Choroid plexus epithelial cell (primary cell): ENCODE data around the genes ZNF836, ZNF808 and ZNF525.

DNA sequence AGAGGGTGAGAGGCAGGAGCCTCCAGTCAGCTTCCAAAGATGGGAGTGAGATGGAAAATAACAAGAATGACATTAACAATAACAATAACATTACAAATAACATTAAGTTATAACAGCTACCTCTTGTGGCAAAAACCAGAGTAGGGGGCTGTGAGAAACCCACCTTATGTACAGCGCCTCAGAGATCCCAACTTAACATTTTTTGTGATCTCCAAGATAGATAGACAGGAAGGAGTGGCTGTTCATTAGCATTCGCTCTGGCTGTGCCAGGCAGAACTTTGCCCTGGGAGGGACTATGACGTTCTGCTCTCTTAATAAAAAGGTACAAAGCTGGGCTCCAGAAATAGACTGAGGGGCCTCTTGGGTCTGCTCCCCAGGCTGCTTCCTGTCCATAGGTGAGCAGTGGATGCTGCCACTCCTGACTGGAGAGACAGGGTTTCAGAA lies 15.0 kb upstream of the SIGLEC8 start:
- RRBS = no CpG with 5 or more reads among the region's 3 CpGs

GRCh38 chr19:51598985-51599367 lies 27.9 kb downstream of the ZNF175 start:
- RRBS = no CpG with 5 or more reads among the region's 7 CpGs

DNA sequence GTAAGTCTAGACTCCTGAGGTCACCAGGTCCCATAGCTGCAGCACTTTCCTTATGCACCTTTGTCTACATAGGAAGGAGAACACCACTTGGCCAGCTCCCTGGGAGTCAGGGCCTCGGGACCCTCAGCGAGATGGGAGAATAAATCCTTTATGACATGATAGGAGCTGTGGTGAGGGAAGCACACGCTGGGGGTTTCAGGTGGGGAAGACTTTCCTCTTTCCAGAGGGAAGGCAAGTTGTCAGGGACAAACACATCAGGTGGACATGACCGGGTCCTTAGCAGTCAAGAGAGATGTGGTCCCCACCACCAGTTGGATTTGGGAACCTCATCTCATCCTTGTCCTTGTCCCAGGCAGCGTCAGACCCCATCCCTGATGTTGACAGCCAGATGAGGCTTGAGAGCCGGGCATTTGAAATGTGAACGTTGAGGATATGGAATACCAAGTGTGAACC lies 426 bp upstream of the SIGLEC14 start:
- RRBS = 90% methylated on average over 2 of the region's 7 CpGs

GRCh38 chr19:51695555-51696556 lies 2.7 kb downstream of the SPACA6 start:
- RRBS = no CpG with 5 or more reads among the region's 16 CpGs

DNA sequence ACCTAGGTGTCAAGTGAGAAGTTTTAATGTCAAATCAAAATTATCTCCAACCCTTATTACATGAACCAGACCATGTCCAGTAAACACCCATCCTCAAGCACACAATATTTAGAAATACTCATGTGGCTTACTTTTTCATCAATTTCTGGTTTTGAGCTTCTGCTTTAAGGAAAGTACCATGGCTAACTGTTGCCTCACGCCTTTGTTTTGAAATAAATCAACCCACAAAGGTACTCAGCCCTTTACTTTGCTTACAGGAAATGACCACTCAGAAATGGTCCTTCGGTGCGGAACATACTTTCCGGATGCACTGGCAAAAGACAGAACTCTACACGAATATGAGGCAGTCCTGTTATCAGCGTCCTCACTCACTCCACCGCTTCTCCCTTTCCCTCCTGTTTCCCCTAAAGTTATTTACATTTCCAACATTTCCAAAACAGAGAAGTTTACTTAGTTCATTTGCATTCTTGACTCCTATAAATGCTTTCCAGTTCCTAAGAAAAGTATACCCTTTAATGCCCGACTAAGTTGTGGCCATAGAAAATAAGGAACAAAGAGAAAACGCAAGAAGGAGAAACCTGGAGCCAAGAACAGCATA lies 10.4 kb downstream of the FPR2 start:
- RRBS = no CpG with 5 or more reads among the region's 9 CpGs

- RRBS = no CpG with 5 or more reads among the region's 31 CpGs
These were observed at the start of gene ZNF836 for GRCh38 chr19:52171319-52171866. TSS of gene ZNF836 (minus strand) at chr19:52171621.

DNA sequence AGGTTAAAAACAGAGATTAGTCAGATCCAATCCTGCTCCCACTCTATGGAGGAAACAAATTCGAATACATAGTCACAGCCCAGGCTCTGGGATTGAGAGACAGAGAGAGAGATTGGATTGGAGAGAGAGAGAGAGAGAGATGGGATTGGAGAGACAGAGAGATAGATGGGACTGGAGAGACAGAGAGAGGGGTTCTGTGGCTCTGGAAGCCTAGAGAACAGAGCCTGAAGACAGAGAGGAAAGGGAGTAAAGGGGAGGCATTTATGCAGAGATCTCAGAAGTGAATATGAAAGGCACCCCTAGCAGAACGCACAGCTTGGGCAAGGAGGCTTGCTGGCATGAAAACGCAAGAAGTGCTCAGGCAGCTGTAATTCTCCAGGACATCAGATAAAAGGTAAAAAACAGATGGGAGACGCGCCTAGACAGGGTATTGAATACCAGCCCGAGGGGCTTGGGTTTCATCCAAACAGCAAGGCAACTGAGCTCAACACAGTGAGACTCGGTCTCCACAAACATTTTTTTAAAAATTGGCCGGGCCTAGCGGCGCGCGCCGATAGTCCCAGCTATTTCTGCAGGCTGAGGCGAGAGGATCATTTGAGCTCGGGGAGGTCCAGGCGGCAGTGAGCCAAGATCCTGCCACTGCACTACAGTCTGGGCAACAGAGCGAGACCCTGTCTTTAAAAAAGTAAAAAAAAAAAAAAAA lies 938 bp upstream of the PPP2R1A start:
- RRBS = no CpG with 5 or more reads among the region's 17 CpGs

DNA sequence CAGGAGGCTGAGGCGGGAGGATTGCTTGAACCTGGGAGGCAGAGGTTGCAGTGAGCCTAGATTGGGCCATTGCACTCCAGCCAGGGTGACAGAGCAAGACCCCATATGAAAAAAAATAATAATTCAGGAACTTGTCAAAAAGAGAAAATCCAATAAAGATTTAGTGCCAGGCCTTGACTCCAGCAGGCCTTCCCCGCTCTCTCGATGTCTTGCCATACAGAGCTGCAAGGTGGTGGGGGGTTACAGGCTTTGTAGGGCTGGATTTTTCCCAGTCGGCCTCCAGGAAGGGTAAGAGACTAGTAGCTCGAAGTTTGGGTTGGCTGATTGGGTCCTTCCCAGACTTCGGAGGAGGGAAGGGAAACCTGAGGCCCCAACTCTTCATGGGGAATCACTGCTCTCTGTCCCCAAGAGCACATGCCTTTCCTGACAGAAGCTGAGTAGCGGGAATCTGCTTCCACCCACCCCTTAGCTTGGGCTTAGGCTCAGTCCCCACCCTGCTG lies 39.5 kb downstream of the PPP2R1A start:
- RRBS = no CpG with 5 or more reads among the region's 7 CpGs

- RRBS = 0% methylated on average over 4 of the region's 60 CpGs
These were observed at the start of gene ZNF808 for GRCh38 chr19:52527545-52528528. TSS of gene ZNF808 (plus strand) at chr19:52527668.

- RRBS = no CpG with 5 or more reads among the region's 18 CpGs
These were observed 8.6 kb downstream of the ZNF808 start for GRCh38 chr19:52536115-52536439.

GRCh38 chr19:52932362-52932713 lies 9.1 kb upstream of the ZNF888 start:
- RRBS = no CpG with 5 or more reads among the region's 4 CpGs

DNA sequence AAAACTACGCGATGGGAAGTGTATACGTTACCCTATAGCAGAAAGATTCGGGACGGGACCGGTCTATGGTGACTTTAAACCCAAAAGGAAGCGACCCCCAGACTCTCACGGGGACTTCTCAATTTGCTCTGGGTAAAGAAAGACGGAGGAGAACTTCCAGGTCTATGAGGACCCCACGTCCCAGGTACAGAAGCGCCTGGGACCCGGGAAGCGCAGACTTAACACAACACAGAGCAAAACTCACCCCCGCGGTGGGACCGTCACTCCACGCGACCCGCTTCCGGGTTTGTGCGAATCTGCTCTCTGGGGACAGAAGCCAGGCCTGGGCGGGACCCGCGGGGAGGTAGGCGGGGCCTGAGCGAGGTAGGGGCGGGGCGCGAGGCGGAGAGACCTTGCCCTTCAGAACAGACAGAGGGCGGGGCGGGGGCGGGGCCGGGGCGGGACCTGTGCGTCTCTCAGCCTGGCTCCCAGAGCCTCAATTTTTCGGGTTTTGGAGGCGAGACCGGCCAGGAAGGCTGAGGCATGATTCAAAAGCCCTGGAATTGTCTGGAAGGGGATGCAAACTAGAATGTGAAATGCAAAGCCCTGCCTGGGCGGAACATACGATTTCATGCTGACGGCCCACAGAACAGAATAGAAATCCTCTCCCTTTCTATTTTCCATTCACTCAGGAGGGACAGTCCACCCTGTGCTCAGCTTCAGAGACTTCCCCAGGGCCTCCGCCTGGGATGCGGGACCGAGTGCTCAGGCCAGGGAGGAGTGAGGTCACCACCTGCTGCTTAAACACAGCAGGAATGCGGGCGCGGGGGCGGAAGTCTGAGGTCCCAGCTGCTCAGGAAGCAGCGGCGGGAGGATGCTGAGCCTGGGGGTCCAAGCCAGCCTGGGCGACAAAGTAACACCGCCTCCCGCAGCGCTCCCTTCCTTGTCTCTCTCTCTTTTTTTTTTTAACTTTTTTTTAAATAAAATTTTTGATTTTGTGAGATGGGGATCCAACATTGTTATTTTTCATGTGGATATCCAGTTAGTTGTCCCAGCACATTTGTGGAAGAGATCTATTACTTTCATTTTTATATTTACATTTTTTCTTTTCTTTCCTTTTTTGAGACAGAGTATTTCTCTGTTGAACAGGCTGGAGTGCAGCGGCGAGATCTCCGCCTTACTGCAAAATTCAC lies 19.5 kb upstream of the ZNF888 start:
- RRBS = under 1% methylated on average over 12 of the region's 58 CpGs

DNA sequence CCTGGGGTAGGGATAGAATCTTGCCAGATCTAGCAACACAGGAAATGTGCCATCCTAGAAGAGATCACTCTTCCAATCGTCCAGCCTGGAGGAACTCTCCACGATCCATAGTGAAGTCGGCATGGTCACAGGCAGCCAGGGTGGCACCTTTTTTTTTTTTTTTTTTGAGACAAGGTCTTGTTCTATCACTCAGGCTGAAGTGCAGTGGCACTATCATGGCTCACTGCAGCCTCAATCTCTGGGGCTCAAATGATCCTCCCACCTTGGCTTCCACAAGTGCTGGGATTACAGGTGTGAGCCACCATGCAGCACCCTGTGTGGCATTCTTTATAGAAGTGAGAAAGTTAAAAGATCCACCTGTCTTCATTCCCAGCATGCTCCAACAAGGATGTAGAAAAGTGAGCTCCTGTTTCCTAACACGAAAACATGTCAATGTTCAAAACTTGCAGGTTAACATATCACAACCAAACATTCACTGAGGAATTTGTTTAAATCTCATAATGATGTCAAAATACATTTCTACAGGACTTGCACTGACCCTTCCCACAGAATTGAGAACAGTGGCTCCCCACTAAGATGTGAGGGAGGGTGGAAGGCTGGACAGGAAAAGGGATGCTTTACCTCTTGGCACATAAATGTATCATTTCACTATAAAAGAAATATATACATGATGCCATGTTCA lies 18.3 kb downstream of the ZNF160 start:
- RRBS = no CpG with 5 or more reads among the region's 4 CpGs

DNA sequence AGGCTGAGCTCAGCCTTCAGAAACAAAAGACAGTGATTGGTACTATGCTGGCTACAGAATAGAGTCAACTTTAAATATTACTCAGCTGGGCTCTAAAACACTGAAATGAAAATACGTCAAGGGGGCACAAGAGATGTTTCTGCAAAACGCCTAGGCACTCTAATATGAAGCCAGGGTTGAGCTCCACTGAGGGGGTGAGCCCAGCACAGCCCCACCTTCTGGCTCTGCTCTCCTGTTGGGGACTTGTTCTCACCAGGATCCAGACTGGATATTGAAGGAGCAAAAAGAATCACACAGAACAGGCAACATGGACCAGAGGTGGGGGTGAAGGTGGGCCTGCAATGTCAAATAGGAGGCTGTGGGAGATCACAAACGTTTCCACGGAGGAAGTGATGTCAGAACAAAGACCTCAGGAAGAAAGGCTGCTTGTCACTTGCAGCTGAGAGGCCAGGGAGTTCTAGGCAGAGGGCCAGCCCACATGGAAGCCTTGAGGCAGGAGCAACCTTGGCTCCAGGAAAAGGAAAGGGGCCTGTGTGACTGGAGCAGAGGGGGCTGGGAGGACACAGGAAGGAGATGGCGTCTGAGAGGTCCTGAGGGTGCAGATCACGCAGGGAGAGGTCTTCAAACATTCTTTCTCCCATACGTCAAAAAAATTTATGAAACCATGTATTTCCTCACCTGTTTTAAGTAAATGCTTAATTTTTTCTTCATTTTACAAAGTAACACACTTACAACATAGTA lies 16.4 kb downstream of the ZNF160 start:
- RRBS = no CpG with 5 or more reads among the region's 7 CpGs

GRCh38 chr19:53365055-53365840 lies at the start of gene ZNF525:
TSS of gene ZNF525 (plus strand) at chr19:53365705.
- RRBS = 2% methylated on average over 8 of the region's 45 CpGs

DNA sequence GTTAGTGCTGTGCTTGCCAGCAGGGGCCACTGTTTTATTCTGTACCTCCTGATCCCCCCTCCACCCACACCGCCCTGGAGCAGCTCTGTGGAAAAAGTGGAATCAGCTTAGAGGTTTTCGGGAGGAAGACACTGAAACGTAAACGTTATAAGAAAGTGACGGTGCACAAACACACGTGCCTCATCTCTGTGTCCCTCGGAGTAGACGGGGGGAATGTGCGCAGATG lies 33.6 kb upstream of the ZNF331 start:
- RRBS = no CpG with 5 or more reads among the region's 9 CpGs

GRCh38 chr19:53538894-53539279 lies 942 bp downstream of the ZNF331 start:
- RRBS = no CpG with 5 or more reads among the region's 15 CpGs

DNA sequence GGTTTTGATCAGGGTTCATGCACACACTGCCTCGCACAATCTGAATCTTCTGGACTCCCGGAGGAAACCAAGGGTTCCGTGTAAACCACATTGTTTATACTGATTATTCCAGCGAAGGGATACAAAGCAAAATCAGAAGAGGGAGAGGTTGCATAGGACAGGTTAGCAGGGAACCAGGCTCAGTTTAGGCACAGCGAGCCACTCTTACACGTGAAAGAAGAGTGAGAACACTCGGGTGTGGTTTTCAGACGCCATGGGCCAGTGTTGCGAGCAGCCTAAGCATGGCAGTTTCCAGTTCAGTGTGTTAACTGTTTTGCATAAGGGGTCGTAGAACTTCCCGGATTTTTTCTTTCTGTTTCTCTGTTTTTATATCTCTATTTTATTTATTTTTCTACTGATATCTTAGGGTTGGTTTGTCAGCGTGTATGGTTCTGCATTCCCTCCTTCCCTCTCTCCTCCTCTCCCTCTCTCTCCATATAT lies 28.6 kb downstream of the ZNF331 start:
- RRBS = no CpG with 5 or more reads among the region's 12 CpGs

GRCh38 chr19:53866045-53866822 lies 1.4 kb upstream of the MYADM start:
- RRBS = 4% methylated on average over 11 of the region's 50 CpGs